Paraaortic lymph node (tissue), 1 donor: ENCODE measurements around the genes PCYT1B, POLA1, ARX and MAGEB18.

DNA sequence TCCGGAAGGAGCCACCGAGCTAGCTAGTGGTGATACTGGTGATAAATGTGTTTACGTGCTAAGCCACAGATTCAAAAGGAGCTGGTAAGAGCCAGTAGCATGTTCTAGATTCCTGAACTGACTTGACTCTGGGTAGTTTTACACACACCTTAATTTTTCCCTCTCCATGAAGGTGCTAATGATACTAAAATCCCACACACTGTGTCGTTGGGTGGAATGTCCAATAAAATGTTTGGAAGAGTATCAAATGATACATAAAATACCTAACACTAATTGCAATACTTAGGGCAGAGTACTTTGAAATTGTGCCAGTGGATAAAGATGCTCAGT lies 8.5 kb downstream of the SMS start:
- PRO-cap: unidirectional peak, plus-strand start at position 74 of the sequence

- PRO-cap: no peak
These were observed 37.6 kb upstream of the PHEX start for GRCh38 chrX:21994303-21995089.

- PRO-cap: no peak
These were observed 80.1 kb upstream of the CBLL2 start for GRCh38 chrX:22192630-22192955.

DNA sequence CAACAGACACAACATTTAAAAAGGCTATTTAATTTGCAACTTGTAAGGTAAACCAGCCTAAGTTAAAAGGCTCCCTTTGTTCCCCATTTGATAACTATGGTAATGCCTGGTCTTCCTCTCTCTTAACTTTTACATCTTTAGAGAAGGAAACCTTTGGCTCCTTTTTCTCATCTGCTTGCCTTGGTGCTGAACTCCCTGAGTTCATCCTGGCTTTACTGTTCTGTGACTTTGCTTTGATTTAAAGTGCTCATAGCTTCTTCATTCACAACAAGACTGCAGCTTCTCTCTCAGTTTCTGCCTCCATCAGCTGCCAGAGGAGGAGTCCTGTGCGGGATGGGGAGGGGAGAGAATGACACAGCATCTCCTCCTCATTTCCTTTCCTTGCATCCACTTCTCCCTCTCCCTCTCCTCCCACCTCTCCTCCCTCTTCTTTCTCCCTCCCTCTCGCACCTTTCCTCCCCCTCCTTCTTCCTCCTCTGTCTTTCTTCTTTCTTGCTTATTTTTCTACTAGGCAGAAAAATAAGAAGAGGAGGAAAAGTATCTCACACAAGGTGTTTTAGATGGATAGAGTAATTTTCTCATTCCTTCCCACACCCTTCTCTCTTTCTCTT lies 42.0 kb downstream of the CBLL2 start:
- PRO-cap: no peak

DNA sequence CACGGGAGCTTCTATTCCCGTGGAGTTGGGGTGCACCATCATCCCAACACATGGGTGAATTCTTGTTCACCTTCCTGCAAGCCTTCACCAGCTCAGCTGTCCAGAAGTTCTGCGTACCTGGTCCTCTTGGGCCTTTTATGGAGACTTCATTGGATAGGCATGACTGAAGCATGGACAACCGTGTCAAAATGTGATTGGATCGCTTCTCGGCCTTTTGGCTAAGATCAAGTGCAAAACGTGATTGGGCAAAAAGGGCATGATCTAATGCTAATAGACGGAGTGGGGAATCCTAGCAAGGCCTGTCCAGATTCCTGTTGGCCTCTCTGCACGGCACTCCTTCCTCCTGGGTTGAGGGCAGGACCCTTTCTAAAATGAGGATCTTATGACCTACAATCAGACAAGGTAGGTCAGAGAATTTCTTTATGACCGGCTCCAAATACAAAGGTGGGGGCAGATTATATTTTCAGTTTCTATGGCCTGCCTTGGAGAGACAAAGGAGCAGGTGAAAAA lies 24.9 kb downstream of the PRDX4 start:
- PRO-cap: no peak

DNA sequence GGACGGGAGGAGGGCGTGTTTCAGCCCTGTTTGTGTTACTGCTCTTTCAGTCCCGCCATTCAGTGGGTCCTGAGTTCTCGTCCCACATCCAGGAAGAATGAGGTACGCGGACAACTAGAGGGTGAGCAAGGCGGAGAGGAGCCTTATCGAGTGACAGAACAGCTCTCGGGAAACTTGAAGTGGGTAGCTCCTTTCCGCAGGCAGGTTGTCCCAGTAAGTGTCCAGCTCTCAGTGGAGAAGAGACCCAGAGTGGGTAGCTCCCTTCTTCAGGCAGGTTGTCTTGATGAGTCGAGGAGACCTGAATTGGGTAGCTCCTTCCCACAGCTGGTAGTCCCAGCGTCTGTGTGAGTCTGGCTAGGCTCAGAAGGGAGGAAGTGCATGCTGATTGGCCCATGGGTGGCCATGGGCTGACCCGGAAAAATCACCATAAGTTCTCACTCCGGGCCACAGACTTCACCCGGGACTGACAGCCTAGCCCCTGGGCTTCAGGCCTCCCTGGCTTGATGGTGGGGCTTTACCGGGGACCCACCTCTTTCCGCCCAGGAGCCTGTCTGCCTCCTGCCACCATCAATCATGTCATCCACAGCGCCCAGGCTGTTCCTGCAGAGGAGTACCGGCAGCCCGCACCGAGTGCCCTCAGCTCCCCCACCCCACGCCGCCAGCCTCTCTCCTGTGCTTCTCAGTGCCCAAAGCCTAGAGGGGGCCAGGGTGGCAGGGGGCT lies 16.4 kb upstream of the SAT1 start:
- PRO-cap: unidirectional peak, plus-strand start at position 449 of the sequence

GRCh38 chrX:23773570-23774117 lies 9.3 kb upstream of the SAT1 start:
- PRO-cap: bidirectional peak, plus-strand start at chrX:23773738, minus-strand start at chrX:23773764

GRCh38 chrX:23787077-23787400 lies 4.1 kb downstream of the SAT1 start:
- PRO-cap: no peak

GRCh38 chrX:23838851-23839223 lies 55.9 kb downstream of the SAT1 start:
- PRO-cap: no peak

DNA sequence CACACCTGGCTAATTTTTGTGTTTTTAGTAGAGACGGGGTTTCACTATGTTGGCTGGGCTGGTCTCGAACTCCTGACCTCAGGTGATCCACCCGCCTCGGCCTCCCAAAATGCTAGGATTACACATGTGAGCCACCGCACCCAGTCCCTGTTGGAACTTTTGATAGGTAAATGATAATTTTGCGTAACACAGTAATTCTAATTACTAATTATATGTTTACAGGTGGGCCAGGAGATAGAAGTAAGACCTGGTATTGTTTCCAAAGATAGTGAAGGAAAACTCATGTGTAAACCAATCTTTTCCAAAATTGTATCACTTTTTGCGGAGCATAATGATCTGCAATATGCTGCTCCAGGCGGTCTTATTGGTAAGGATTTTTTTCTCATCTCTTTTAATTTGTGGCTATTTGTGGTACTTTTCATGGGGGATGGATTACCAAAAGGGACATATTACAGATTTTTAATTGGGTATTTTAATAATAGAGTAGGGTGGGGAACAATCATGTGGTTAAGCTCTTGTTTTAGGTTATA lies 13.1 kb downstream of the EIF2S3 start:
- PRO-cap: no peak

- PRO-cap: no peak
These were observed 3.0 kb upstream of the ZFX start for GRCh38 chrX:24146459-24146998.

- PRO-cap: unidirectional peak, plus-strand start at chrX:24647503
These were observed at the start of gene PCYT1B for GRCh38 chrX:24646500-24647631. PCYT1B (minus strand) TSS chrX:24647347.

- PRO-cap: bidirectional peak, plus-strand start at chrX:24693921, minus-strand start at chrX:24693747
These were observed at the start of gene POLA1 for GRCh38 chrX:24693230-24694458. POLA1 (plus strand) TSS chrX:24693918.

DNA sequence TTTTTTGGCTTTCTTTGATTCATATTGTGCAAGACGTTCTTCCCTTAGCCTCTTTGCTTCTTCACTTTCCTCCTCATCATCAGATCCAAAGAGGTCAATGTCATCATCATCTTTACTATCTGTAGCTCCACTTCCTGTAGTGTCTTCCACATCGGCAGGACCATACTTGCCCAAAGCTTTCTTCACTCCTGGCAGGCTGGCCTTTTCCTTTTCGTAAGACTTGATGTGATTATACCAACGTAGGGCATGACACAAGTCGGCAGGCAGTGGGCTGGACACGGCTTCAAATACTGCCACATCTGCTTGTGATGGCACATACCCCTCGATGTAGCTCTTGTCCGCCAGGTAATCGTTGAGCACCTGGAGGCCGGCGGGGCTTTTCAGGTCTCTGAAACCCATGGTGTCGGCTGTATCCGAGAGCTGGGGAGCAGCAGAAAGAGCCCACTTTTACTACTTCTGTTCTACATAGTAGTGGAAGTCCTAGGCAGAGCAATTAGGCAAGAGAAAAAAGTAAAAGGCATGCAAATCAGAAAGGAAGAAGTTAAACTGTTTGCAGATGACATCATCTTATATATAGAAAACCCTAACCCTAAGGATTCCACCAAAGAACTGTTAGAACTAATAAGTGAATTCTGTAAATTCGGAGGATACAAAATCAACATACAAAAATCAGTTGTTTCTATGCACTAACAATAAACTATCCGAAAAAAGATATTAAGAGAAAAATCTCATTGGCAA lies 95.1 kb downstream of the POLA1 start:
- PRO-cap: no peak

DNA sequence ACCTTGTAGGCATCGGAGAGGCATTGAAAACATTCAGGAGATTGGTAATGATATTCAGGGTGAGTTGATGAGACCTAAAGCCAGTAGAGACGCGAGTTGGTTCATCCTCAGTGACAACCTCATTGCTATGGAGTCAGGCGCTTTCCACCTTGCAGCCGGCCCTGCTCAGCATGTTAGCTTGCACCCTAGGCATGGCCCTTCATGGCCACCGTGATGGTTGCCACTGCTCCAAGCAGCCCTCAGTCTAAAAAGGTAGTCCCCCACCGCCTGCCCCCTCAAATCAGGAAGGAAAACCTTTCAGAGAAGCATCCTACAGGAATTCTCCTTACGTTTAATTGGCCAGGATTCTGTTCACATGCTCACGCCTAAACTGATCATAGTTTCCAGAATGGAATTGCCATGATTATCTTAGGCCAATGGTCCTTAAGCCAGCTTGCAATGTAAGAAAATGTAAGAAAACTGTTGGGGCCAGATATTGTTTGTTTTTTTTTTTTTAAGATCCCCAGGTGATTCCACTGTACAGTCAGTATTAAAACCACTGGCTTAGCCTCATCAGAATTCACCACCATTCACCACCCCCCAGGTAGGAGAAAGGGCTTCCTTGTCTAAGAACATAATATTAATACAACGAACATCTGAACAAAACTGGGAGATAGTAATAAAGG lies 114.4 kb downstream of the POLA1 start:
- PRO-cap: no peak

DNA sequence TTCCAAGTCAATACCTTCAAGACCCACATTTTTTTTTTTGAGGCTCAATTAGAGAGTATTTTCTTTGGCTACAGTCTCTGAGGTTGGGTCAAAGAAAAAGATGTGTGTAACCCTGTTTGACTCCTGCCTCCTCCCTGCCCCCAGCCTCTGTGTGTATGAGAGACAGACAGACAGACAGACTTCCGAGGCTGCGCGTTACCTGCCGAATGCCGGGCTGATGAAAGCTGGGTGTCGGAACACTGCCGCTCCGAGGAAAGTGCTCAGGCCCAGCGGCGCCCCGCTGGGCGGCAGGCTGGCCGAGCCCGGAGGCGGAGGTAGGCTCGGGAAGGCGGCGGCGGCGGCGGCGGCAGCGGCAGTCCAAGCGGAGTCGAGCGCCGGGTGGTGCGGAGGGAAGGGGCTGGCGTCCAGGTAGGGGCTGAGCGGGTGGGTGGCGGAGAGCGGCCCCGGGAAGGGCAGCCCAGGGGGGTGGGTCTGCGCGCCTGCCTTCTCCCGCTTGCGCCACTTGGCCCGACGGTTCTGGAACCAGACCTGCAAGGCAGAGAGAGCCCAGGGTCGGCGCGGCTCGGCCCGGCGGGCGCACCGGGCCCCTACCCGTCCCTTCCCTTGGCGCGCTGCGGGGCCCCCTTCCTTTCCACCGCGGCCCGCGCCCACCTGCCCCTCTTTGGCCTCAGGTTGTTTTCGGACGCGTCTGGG lies 8.7 kb downstream of the ARX start:
- PRO-cap: no peak

GRCh38 chrX:25011681-25012695 lies 3.8 kb downstream of the ARX start:
- PRO-cap: no peak

GRCh38 chrX:25015456-25016837 lies at the start of gene ARX:
ARX (minus strand) TSS chrX:25015965.
- PRO-cap: no peak

- PRO-cap: no peak
These were observed at the start of gene MAGEB18 for GRCh38 chrX:26138249-26138558. MAGEB18 (plus strand) TSS chrX:26138343.

- PRO-cap: unidirectional peak, plus-strand start at chrX:26383295
These were observed 167.2 kb downstream of the MAGEB5 start for GRCh38 chrX:26383219-26383519.